Mesothelial cell of epicardium (in vitro differentiated cells): Measurements from ENCODE around the genes CEP120 and GRAMD2B.

- PRO-cap: no peak
Observed at GRCh38 chr5:122475626-122476066, 163.6 kb downstream of the SNCAIP start.

DNA sequence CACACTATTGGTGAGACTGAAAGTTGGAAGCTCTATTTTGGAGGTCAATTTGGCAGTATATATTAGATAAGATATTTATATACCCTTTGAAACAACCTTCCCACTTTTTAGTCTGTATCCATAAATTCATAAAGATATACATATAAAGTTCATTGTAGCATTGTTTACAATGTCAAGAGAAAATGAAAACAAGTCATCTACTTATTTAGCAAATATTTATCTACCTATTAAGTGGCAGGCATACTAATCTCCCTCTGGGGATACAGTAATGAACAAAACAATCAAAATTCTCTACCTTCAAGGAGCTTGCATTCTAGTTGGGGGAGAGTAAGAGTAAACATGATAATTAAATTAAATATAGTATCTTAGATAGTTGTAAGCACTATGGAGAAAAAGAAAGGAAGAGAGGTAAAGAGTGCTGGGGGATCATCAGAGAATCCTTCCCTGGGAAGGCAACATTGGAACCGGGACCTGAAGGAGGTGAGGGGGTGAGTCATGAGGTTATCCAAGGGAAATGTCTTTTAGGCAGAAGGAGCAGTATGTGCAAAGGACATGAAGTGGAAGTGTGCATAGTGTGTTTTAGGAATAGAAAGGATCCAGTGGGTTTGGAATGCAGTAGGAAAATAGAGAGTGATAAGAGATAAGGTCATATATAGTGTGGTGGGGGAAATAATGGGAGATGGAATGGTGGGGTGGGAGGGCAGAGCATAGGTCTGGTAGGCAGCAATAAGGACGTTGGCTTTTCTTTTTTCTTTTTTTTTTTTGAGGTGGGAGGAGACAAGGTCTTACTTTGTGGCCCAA, 17.6 kb downstream of the SNX24 start:
- PRO-cap: no peak

DNA sequence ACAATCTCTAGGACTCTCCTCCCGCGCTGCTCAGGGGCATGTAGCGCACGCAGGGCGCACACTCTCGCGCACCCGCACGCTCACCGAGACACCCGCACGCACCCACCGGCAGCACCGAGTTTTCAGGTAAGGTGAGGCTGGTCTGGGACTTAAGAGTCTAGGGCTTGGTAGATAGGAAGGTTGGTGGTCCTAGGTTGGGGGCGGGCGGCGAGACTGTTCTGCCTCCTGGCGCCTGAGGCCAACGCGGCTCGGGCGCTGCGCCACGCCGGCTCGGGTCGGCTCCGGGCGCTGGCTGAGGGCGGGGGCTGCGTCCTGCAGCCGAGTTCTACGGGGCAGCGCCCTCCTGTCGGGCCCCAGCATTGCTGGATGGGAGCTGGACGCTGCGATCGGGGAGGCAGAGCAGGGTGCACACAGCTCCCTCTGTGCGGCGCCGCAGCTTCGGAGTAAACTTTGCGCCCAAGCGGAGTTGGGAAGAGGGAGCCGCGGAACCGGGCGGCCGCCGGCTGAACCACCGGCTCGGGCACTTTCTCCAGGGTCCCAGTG, 424 bp downstream of the PRDM6 start:
- PRO-cap: no peak

GRCh38 chr5:123349923-123350278, 73.3 kb downstream of the CEP120 start:
- PRO-cap: no peak

DNA sequence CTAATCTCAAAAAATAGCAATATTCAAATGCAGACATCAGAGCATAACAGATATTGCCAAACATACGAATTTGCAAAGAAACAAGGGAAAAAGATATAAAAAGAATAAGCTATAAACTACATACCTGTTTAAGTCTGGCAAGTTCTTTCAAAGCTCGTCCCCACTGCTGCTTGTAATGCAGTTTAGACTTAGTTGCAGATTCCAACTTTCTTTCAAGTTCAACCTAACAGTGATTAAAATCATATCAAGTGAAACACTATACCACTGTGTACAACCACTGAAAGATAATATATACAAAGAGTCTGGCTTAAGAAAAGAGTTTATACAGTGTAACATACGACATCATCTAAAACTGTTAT, 58.9 kb downstream of the CEP120 start:
- PRO-cap: no peak

- PRO-cap: no peak
Observed at GRCh38 chr5:123423074-123423768, at the start of gene CEP120. TSS of gene CEP120 (minus strand) at chr5:123423403.

GRCh38 chr5:123511592-123511809, 476 bp upstream of the CSNK1G3 start:
- PRO-cap: no peak

DNA sequence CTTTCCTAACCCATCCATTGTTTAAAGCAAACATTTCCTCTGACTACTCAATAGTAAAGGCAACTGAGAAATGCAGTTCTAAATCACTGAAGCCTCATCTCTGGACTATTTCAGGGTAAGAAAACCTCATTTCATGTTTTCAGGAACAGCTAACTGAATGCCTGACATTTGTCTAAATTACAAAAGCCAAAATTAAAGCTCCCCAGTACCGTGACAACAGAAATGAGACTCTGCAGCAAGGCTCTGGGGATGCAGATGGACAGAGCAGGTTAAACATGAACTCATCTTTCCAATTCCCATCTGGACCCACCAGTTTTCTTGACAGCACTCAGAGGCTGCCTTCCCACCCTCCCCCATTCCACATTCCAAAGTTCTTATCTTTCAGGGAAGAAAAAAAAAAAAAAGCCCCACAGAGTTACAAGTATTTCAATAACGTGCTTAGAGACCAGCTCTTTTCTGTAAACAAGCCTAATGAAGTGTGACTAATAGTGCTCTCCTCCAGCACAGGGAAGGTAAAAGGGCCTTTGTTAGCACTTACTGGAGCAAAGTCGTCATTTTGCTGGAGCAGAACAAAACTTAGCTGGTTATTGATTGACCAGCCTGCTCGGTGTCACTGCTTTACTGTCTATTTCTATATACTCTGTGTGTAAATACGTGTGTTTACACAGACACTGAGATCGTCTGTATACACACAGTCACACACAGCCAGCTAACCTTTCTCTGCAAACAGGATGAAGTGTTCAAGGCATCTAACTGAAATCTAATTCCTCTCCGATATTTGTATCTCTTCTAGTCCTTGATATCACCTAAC, 85.1 kb downstream of the ZNF608 start:
- PRO-cap: no peak

DNA sequence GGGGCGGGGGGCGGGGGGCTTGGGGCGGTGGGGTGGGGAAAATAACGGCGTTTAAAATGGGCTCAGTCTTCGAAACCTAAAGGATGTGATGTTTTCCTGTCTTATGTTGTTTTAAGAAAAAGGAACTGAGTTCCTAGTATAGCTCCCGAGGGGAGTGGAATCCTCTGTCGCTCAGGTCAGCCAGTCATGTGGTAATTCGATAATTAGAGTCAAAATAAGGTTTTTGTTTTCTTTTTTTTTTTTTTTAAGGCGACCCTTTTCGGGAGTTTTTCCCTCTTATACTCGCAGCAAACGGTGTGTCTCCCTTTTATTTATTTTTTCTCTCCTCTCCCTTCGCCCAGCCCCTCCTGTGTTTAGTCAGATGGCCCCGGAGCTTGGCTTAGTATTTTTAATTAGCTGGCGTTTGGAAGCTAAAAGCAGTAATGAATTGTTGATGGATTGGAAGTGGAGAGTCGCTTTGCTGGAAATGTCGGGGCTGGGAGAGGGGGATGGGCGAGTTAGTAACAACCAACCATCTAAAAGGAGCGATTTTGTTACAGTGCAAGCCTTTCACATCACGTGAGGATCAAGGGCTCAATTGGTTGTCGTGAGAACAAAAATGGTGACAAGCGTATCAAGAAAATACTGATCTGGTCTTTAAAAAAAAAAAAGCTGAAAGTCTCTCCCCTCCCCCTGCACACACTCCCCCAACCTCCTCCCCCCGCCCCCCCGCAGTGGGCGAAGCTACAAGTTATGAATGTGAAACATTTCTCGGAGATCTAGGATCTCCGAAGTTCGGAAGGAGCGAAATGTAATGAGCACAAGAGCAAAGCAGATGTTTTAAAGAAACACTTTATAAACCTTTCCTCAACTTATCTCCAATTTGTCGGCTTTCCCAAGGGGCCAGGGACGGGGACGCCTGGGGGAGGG, 753 bp upstream of the ZNF608 start:
- PRO-cap: no peak

DNA sequence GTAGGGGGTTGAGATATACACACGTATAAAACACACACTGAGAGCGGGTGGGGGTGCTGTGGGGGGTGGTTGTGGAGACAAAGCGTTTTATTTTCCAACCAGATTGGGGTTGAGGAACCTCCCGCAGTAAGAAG, 2.4 kb upstream of the ZNF608 start:
- PRO-cap: bidirectional peak, plus-strand start at position 56 of the sequence, minus-strand start outside the sequence

DNA sequence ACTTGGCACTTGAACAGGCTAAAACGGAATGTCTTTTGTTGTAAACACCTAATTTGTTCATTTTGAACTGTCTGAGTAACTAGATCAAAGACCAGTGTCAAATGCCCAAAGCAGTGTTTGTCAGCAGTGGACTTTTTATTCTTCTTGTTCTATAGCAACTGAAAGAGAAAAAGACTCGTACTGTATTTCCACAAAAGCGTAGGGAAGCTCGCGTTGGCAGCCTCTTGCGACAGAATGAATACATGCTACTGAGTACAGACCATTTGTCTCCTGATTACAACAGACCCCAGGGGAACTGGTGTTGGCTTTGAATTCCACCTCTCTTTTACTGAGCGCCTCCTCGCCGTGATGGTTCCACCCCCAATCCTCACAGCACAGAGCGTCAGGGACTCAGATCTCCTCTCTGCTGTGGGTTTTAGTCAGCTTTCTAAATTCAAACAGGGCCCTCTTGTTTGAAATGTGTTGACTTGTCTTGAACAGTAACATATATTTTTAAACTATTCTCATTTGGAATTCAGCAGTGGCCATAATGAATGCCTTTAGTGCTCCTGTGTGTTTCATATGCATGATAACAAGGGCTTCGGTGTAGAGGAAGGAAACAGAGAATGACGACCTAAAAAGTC, 602.0 kb upstream of the ZNF608 start:
- PRO-cap: no peak

DNA sequence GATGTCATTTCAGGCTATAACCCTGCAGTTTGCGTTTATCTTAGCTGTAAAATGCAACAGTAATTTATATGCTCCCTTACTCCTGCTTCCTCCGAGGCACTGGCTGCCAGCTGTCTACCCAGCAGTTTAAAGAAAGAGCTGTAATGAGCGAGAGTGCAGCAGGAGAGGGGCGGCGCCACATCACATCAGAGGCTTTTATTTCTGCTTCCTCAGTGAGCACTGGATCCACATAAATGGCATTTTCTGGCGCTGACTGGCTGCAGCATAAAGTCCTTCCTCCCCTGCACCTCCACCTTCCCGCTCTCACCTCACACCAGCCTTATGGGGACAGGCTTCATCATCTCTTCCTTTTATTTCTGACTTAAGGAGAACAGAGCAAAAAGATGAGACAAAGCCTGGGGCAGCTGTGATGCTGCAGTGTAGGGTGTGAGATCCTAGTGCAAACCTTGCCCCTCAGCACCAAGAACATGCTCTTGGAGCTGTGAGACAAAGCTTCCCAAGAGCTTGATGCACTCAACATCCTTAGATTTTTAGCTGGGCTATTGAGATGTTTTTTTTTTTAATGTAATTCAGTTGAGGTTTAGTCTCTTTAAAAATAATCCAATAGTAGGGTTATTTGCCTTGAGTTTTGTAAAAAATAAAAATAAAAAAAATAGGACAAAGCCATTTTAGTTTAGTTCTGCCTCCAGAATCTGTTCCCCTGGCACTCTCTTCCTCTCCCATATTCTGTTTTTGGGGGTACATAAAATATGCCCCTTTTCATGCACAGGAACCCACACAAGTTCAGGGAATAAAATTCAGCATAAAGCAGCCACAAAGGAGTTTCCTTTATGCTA, 829.7 kb upstream of the ZNF608 start:
- PRO-cap: no peak

GRCh38 chr5:126043994-126044699, 379.1 kb upstream of the GRAMD2B start:
- PRO-cap: no peak

DNA sequence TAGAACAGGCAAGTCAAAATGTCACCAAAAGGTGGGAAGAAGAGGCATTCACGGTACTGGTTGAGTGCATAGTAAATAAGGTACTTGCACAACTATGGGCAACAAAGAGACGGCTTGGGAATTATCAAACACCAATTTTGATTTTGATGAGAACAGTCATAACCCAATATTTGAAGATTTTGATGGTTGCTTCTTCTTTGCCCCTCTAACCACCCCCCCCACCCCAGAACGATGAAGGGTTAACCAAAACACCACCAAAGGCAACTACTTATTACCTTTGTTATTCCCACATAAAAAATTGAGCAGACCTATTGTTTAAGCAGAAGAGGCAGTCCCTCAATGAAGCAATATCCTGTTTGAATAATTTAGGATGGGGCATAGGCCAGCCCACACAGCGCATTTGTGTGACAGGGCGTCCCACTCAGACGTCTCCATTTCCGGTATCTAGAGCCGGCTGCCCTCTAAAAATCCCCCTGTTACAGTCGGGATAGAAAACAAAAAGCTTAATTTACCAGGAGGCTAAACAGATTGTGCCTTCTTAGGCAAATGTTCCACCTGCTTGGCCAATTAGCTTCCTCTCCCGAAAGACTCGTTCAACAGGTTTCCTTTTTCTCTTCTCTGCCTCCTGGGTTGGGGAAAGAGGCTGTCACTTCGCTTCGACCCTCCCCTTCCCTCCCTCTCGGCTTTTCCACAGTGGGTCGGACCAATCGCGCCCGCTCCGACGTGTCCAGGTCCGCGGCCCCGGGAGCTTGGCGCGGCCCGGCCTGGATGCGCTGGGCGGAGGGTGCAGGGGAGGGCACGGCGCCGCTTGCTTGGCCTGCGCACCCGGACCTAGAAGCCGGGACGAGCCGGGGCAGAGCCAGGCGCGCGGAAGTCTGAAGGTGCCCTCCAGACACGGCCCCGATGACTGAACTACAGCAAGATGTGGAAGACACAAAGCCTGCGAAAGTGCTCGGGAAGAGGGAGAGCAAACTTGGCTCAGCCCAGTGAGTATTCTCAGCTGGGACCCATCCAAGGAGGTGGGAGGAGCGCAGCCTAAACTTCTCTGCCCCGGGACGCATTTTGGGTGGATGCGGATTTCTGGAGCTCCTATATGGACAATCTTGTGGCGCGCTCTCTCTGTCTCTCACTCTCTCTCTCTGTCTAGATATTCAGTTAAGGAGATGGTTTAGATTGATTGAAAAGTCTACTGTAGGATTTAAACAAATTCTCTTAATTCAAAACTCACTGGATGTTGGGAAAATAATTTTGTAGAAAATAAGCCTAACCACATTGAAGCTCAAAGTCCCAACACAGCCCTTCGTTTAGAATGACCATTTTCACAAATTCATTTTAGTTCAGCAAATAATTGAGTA, at the start of gene GRAMD2B:
TSS of gene GRAMD2B (plus strand) at position 706 of the 1,355 bp plus-strand sequence.
- PRO-cap: unidirectional peak, plus-strand start at position 755 of the sequence

DNA sequence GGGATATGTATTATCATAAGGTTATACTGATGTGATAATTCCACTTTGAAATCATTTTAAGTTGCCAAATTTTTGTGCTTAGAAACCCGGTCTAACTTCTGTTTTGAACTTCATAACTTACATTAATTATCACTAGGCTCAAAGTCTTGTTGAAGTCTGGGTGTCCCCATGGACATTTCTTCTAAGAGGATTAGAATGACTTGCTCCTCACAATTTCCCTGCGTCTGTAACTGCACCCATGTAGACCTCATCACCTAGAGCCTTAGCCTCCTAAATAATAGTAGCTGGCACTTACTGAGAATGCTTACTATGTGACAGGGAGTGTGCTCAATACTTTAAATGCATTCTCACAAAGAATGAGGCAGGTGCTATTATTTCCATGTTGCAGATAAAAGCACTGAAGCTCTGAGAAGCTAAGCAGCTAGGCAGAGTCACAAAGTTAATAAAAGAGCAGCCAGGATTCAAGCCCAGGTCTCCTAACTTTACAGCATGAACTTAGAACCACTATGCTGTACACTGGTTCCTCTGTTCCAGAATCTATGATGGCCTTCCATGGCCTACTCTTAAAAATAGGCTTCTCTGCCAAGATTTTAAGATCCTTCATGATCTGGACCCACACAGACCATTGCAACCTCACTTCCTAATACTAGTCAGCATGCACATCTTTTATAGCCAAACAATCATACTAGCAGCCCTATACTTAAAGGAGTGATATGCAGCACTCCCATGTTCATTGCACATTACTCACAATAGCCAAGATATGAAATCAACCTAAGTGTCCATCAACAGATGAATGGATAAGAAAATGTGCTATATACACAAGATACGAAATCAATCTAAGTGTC, 1.5 kb downstream of the GRAMD2B start:
- PRO-cap: no peak

DNA sequence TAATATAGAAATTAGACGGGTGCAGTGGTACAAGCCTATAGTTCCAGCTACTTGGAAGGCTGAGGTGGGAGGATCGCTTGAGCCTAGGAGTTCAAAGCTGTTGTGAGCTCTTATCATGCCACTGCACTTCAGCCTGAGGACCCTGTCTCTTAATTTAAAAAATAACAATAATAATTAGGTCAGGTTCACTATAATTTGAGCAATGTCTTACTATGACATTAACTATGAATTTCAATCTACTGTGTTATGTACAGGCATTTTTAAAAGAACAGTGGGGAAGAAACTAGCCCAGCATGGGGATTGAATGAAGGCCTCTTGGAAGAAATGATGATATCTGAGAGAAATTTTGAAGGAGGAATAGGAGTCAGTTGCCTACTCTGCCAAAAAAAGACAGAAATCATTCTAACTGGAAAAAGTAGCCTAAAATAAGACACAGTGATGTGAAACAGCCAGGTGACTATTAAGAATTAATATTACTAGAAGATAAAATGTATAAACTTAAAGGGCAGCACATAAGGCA, 13.3 kb downstream of the GRAMD2B start:
- PRO-cap: no peak

DNA sequence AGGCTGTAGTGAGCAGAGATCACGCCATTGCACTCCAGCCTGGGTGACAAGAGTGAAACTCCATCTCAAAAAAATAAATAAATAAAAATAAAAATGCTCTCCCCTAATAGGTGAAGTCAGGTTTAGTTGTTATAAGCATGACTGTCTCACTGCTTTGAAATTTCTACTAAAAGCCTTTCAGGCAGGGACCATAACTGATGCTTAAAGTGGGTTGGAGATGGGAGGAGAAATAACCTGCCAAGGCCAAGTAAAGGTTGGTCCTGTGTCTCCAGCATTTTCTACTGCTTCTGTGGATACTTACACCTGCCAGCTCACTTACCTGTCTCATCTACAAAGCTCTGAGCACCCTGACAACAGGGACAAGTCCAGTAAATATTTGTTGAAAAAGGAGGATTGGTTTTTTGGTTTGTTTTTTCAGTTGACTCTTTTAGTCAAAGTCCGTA, 38.5 kb downstream of the GRAMD2B start:
- PRO-cap: no peak

DNA sequence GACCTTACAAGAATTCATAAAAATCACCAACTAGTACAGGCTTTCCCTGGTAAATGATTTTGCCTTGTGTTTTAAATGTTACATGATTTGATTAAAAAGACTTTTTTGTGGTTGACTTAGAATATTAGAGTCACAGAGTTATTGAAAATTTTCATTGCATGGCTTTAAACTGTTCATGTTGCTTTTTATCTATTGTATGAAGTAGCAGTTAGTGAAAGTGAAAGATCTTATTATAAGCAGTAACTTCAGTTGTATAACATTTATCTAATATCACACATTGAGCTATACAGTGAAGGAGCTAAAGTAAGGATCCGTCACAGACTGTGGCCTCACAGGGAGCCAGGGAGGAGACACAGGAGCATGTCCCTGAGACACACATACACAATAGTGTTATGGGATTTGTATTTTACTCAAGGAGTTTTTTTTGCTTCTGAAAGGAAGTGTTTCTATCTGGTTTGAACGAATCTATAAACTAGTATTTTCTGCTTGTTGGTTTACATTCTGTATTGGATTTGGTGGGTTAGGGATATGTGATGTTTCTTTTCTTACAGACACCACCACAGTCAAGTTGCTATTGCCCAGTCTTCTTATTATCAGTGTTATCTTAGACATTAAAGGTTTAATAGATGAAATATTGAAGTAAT, 34.1 kb downstream of the LMNB1 start:
- PRO-cap: no peak

DNA sequence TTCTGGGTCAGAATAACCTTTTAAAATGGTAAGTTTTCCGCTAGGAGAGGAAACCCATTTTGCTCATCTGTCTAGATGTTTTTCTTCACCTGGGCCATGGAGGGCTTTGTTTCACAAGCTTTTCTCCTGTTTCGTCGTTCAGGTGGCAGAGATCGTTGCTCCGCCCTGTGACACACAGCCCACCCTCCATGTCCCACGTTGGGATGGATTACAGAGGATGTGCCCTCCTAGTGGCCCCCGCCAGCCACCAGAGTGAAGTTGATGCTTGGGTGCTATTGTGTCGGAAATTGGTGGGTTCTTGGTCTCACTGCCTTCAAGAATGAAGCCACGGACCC, 76.5 kb downstream of the LMNB1 start:
- PRO-cap: no peak

GRCh38 chr5:127029420-127029834, 931 bp downstream of the MARCHF3 start:
- PRO-cap: no peak